ENCODE results near the gene CD2.

DNA sequence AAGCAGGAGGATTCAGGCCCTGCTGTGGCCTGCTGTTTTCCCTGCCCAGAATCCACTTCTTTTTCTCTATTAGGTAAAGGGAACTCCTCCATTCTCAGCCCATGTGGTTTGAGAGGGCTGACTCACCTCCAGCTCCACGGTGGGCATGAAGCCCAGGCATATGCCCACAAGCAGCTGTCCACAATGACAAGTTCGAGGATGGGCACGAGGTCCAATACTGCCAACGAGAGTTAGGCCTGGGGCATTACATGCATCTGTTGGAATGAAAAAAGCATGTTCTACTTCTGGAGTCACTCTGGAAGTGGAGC lies 20.2 kb downstream of the TSPAN2 start:
- PRO-cap, 2 experiments, result no peak in any of the 2 experiments
- RAMPAGE, long total RNA, 4 experiments, result no peak in any of the 4 experiments

- PRO-cap, 2 experiments, result no peak in any of the 2 experiments
- RAMPAGE, long total RNA, 4 experiments, result no peak in any of the 4 experiments
Measured at GRCh38 chr1:115134215-115134653, 44.9 kb upstream of the TSPAN2 start.

GRCh38 chr1:115331846-115332522 lies 6.1 kb downstream of the NGF start:
- PRO-cap, 2 experiments, result no peak in any of the 2 experiments
- RAMPAGE, long total RNA, 4 experiments, result no peak in any of the 4 experiments

- PRO-cap, 2 experiments, result no peak in any of the 2 experiments
- RAMPAGE, long total RNA, 4 experiments, result no peak in any of the 4 experiments
Measured at GRCh38 chr1:115545632-115546652, 95.8 kb upstream of the VANGL1 start.

GRCh38 chr1:115727616-115728354 lies 40.7 kb downstream of the CASQ2 start:
- PRO-cap, 2 experiments, result no peak in any of the 2 experiments
- RAMPAGE, long total RNA, 4 experiments, result no peak in any of the 4 experiments

- PRO-cap, 2 experiments, result no peak in any of the 2 experiments
- RAMPAGE, long total RNA, 4 experiments, result no peak in any of the 4 experiments
Measured at GRCh38 chr1:115748326-115748784, 20.2 kb downstream of the CASQ2 start.

- PRO-cap, 2 experiments, result no peak in any of the 2 experiments
- RAMPAGE, long total RNA, 4 experiments, result no peak in any of the 4 experiments
Measured at GRCh38 chr1:115977038-115977443, 728 bp downstream of the SLC22A15 start.

GRCh38 chr1:116060663-116061561 lies 50.3 kb upstream of the MAB21L3 start:
- PRO-cap, 2 experiments, result no peak in any of the 2 experiments
- RAMPAGE, long total RNA, 4 experiments, result start-site peak on the plus strand in 1 of 4 experiments, at chr1:116061054-116061127 at its widest, 9 reads per replicate

DNA sequence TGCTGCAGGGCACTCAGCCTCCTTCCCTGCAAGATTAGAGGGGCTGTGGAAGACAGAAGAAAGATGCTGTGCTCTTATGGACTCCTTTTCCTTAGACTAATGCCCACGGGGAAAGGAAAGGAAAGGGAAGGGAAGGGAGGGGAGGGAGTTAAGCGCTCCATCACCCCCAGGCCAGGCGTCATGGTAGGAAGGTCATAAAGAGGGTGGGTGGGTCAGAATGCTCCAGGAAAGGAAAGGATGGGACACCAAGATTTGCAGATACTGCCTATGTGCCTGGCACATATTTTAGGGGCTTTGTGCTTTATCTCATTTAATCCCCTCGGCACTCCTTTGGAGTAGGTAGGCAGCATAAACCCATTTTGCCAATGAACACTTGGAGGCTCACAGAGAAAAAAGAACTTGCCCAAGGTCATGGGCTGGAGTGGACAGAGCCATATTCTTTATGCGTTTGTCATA lies 41.4 kb downstream of the MAB21L3 start:
- PRO-cap, 2 experiments, result peak in 1 of 2 experiments; most common minus-strand start position 98 of the sequence (in 1)
- RAMPAGE, long total RNA, 4 experiments, result no peak in any of the 4 experiments

DNA sequence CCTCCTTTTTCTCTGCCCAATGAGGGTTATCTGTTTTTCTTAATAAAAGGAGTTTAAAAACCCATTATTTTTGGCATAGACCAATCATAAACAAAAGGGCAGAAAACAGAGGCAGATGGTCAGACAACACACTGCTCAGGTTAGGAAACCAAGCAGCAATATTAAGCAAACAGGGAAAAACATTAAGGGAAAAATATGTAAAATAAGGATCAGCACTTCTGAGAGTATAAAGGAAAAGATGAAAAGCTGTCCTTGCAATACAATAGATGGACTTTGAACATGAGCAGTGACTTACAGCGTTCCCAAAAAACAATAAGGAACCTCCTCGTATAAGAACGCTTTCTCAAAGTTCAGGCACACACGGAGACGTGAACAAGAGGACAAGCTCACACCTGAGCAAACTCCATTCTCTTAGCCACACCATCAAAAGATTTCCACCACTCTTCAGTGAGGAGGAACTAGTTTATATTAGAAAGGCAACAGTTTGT lies 37.3 kb upstream of the ATP1A1 start:
- PRO-cap, 2 experiments, result no peak in any of the 2 experiments
- RAMPAGE, long total RNA, 4 experiments, result no peak in any of the 4 experiments

- PRO-cap, 2 experiments, result no peak in any of the 2 experiments
- RAMPAGE, long total RNA, 4 experiments, result no peak in any of the 4 experiments
Measured at GRCh38 chr1:116346017-116346314, 27.1 kb upstream of the ATP1A1 start.

DNA sequence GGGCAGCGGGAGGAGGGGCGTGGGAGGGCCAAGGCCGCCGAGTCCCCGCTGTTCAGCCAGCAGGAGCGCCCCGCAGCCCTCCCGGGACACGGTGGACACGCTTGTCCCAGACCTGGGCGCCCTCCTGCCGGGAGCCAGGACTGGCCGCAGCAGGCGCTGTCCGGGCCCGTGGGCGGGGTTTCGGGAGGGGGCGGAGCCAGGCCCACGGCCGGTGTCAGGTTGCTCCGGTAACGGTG lies 188 bp upstream of the ATP1A1 start:
- PRO-cap, 2 experiments, result peak in 2 of 2 experiments; most common minus-strand start position 126 of the sequence (in 2)
- RAMPAGE, long total RNA, 4 experiments, result no peak in any of the 4 experiments

- PRO-cap, 2 experiments, result no peak in any of the 2 experiments
- RAMPAGE, long total RNA, 4 experiments, result no peak in any of the 4 experiments
Measured at GRCh38 chr1:116391052-116391574, 18.1 kb downstream of the ATP1A1 start.

DNA sequence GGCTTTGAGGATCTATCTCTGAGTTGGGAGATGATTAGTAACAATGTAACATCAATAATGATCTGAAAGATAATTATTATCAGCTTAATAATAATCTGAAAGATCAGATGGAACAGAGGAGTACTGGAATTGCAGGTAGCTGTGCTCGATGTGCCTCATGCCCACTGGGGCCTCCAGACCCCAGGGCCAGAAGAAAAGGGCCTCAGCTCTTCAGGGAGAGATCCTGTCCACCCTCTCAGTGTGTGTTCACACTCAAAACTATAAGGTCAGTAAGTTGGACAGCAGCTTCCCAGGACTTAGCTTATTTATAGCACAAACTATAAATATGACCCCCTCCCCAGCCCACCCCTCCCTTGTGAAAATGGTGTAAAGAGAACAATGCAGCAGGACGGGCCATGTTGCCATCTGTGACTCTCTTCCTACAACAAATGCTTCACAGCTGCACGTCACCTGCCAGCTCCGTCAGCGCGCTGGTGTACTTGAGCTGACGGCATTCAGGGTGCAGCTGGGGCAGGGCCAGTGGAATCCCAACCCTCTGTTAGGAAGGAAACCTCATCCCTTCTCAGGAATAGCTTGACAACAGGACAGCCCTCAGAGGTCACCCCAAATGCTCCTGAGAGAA lies 84.7 kb downstream of the ATP1A1 start:
- PRO-cap, 2 experiments, result no peak in any of the 2 experiments
- RAMPAGE, long total RNA, 4 experiments, result no peak in any of the 4 experiments

DNA sequence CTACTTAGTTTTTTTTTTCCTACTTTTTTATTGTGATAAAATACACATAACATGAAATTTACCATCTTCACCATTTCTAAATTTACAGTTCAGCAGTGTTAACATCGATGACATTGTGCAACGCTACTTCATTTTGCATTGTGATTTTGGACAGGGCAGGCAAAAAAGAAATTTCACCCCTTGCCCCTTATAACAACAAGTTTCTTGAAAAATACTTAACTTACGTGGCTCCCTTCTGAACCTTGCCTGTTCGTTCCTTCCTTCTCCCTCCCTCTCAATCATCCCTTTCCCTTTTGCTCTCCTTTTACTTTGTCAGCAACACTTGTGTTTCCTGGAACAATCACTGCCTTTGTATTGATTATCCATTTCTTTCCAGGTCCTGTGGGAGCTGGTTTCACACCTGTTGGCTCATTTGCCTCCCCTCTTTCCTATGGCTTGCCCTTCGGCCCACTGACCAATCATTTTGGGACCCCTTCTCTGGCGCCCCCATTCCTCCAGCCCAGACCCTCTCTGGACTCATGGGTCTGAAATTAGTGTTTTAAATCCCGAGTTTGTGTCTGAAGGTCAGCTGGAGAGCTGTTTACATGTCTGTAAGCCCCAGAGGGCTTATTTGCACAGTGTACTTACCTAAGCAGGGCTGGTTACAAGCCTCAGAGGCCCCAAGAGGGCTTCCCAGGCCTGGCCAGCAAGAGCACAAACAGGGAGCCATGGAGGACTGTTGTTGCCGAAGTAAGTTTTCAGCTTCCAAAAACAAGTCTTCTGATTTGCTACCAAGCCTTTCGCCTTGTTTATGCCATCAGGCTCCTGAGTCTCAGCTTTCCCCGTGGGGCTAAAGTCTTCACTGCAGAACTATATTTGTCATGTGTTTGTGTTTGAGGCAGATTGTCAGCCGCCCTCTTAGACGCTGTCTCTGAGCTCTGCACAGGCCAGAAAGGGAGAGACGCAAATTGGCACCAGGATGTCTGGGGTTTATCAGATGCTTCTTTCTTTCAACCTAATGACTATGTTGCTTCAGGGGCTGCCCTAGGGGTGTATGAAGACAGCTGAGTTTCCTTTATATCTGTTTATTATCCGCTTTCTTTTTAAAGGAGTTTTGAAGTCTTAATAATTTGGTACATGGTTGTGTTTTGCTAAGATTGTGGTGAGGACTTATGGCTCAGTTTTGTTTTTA lies 92.9 kb downstream of the ATP1A1 start:
- PRO-cap, 2 experiments, result no peak in any of the 2 experiments
- RAMPAGE, long total RNA, 4 experiments, result no peak in any of the 4 experiments

DNA sequence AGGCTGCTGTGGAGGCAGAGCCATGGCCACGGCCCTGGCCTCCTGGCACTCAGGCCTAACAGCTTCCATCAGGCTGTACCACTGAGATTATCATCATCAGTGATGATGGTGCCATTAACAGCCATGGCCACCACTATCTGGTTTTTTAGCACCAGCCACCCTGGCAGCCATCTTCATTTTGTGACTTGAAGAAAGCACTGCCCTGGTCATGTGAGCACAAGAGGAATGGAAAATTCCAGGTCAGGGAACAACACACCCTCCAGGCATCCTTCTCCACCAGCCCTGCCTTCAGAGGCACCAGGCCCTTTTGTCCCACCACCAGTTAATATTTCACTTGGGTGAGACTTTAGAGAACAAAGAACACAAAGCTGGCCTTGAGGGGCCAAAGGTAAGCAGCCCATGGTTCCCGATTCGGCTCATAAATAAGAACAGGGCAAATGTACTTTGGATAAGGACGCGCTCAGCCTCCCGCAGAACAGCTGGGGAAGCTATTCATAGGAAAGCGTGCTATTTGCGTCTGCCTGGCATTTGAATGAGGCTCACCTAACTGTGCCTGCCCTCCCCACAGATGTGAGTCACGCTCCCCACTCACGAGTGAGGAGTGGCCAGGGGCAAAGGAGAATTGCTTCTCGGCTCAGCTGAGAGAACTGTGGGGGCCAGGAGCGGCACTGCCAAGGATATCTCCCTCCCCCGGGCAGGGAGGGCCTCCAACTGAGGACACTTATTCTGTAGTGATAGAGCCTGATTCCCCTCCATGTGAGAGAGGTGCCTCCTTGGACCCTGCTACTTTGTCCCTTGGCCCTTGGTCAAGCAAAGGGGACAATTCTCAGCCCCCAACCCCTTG lies 95.6 kb downstream of the CD58 start:
- PRO-cap, 2 experiments, result peak in 1 of 2 experiments; most common plus-strand start position 587 of the sequence (in 1); most common minus-strand start position 420 of the sequence (in 1)
- RAMPAGE, long total RNA, 4 experiments, result no peak in any of the 4 experiments

GRCh38 chr1:116494644-116495597 lies 75.9 kb downstream of the CD58 start:
- PRO-cap, 2 experiments, result no peak in any of the 2 experiments
- RAMPAGE, long total RNA, 4 experiments, result start-site peak on the minus strand in 1 of 4 experiments, at chr1:116495232-116495357 at its widest, 11 reads per replicate

DNA sequence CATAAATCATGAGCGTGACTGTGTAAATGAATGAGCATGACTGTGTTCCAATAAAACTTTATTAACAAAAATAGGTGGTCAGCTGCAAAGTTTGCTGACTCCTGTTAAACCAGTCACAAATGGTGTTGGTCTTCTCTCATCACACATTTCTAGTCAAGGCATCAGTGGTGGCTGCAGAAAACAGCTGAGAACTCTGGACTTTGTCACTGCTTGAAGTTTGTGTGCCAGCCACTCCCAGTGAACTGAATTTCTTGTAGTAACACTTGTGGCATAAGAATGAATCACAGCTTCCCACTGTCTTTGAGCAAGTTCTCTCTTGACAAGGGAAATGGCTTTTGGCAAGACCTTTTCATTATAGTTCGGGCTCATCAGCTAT lies 31.8 kb upstream of the CD2 start:
- PRO-cap, 2 experiments, result no peak in any of the 2 experiments
- RAMPAGE, long total RNA, 4 experiments, result no peak in any of the 4 experiments

DNA sequence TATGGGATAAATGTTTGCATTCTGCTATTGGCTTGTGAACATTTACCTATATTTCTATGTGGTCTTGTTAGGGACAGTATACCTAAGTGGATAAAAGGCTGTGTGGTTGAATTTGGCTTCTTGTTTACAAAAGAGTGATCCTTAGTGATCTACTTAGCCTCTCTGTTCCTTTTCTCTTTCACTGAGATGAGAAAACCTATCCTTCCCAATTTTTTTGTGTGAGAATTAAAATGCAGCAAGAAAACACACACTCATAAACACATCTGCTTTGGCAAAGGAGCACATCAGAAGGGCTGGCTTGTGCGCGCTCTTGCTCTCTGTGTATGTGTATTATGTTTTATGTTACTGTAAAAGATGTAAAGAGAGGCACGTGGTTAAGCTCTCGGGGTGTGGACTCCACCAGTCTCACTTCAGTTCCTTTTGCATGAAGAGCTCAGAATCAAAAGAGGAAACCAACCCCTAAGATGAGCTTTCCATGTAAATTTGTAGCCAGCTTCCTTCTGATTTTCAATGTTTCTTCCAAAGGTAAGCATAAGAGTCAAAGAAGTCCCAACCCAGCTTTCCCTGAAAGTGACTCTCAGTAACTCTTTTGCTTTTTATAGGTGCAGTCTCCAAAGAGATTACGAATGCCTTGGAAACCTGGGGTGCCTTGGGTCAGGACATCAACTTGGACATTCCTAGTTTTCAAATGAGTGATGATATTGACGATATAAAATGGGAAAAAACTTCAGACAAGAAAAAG lies at the start of gene CD2:
TSS of gene CD2 (plus strand) at position 402 of the 742 bp plus-strand sequence.
- PRO-cap, 2 experiments, result peak in 1 of 2 experiments; most common plus-strand start position 436 of the sequence (in 1); most common minus-strand start position 325 of the sequence (in 1)
- RAMPAGE, long total RNA, 4 experiments, result start-site peak on the plus strand in 2 of 4 experiments, centred at positions 411 to 420 of the sequence, 25 to 132 reads per replicate

GRCh38 chr1:116769192-116769420 lies 14.9 kb downstream of the CD2 start:
- PRO-cap, 2 experiments, result no peak in any of the 2 experiments
- RAMPAGE, long total RNA, 4 experiments, result no peak in any of the 4 experiments